Monocyte (primary cell): ENCODE data around the genes PSPN, SH2D3A, TEX45 and PCP2.

DNA sequence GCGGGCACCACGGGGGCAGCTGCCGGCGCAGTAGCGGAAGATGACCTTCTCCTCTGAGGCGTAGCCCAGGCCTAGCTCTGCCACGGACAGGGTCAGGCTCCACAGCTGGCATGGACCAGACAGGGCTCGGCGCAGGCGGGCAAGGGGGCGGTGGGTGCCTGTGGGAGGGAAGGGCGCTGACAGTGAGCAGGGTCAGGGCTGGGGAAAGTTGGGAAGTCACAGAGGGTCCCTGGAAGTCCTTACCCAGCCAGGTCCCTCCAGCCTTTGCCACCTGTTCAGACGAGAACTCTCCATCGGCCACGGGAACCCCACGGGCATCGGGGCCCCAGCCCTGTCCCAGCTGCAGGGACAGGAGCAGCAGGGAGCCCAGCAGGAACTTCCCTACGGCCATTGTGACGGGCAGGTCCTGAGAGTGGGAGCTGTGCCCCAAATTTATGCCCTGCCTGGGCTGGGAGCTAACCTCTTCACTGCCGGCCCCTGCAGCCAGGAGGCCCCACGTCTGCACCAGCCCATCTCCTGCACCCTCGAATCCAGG lies at the start of gene PSPN:
Gene PSPN (minus strand): TSS at position 475 of the 535 bp plus-strand sequence.
- PRO-cap, 2 experiments = no peak in any of the 2 experiments

DNA sequence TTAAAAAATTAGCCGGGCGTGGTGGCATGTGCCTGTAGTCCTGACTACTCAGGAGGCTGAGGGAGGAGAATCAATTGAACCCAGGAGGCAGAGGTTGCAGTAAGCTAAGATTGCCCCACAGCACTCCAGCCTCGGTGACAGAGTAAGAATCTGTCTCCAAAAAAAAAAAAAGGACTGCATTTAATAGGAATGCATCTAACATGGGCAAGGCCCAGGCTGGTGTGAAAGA lies 8.5 kb upstream of the PSPN start:
- PRO-cap, 2 experiments = peak in 2 of 2 experiments; most common minus-strand start position 172 of the sequence (in 2)

DNA sequence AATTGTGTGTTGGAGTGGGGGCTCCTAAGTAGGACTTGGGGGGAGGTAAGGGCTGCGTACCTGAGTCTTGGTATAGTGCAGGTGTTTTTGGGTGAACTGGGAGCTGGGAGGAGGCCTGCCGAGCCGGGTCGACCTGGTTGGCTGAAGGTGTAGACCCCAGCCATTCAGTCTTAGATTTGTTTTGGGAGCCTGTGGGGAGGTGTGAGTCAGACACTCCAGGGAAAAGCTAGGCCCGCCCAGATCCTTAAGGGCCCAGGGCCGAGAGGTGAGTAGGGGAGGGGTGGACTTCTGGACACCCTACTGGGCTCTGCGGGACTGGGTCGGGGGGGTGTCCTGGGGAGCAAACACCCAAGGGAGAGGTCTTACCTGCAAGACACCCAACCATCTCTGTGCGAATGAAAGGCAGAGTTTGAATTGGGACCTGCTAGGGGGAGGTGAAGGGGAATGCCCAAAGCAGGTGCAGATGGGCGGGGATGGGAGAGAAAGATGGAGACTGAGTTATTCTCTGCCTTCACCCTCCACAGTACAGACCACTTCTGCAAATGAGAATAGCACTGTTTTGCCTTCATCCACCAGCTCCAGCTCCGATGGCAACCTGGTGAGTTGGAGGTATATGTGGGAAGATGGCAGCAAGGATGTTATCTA lies 1.1 kb downstream of the CRB3 start:
- PRO-cap, 2 experiments = no peak in any of the 2 experiments

DNA sequence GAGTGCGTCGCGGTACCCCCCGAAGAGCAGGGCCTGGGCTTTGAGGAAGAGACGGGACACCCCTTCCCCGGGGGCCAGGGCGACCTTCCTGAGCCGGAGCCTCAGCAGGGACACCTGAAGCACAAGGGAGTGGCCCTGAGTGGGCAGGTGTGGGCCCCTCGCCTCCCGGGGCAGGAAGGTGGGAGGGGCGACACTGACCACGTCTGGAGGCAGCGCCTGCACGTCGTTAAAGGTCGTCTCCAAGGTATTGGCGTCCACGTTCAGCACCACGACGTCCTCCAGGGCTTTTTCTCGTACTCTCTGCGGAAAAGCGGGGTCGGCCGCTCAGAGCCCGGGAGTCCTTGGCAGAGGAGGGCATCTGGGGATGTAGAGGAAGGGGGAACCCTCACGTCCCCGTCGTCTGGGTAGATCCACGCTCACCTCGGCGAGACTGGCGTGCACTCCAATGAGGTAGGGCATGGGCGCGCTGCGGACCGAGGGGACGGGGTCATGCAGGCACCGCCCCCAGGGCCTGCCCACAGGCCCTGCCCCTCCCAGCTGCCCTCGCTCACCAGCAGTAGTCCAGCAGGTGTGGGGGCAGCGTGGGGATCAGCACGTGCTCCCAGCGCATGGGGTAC lies 6.2 kb downstream of the DENND1C start:
- PRO-cap, 2 experiments = no peak in any of the 2 experiments

DNA sequence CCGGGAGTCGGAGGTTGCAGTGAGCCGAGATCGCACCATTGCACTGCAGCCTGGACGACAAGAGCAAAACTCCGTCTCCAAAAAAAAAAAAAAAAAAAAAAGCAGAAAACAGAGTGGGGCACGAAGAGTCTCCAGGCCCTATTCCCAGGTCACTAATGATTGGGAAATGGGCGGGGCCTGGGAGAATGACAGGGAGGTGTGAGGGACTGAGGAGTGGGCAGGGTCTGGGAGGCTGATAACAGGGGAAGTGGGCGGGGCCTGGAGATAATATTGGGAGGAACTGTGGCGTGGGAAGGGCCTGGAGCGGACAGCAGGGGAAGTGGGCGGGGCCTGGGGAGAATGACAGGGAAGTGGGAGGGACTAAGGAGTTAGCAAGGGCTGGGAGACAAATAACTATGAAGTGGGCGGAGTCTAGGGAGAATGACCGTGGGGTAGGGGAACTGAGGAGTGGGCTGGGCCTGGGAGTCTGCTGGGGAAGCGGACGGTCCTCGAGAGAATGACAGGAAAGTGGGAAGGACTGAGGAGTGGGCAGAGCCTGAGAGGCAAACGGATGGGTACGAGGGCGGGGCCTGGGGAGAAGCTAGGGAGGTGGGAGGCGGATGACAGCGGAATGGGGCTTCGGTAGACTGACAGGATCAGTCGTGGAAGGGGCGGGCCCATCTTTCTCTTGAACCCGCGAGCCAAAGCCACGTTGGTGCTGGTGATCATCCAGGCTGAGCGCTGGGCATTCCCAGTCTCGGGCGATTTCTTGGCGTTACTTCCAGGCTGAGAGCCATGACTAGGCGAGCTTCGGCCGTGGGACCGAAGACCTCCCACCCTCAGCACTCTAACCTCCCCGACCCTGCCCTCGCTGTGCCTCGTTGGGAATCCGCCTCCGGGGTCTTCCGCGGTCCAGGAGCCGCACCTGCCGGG lies 14.0 kb upstream of the TUBB4A start:
- PRO-cap, 2 experiments = no peak in any of the 2 experiments

GRCh38 chr19:6730088-6731119 lies 7.0 kb downstream of the GPR108 start:
- PRO-cap, 2 experiments = no peak in any of the 2 experiments

DNA sequence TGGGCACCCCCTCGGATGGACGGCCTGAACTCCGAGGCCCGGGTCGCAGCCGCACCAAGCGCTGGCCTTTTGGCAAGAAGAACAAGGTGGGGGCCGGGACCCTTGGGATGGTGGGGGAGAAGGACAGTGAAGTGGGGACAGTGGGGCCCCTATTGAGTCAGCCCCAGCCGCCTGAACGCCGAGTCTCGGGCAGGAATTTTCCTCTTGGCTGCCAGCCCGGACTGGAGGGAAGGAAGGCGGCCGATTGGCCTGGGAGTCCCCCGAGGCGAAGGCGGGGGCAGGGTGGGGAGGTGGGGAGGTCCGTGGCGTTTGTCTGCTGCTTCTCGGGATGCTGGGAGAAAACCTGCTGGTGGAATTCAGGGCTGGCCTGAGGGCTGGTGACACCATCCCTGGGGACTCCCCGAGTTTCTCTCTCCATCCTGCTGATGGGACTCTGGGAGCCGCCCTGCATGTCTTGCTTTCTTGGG lies 5.5 kb downstream of the TRIP10 start:
- PRO-cap, 2 experiments = no peak in any of the 2 experiments

DNA sequence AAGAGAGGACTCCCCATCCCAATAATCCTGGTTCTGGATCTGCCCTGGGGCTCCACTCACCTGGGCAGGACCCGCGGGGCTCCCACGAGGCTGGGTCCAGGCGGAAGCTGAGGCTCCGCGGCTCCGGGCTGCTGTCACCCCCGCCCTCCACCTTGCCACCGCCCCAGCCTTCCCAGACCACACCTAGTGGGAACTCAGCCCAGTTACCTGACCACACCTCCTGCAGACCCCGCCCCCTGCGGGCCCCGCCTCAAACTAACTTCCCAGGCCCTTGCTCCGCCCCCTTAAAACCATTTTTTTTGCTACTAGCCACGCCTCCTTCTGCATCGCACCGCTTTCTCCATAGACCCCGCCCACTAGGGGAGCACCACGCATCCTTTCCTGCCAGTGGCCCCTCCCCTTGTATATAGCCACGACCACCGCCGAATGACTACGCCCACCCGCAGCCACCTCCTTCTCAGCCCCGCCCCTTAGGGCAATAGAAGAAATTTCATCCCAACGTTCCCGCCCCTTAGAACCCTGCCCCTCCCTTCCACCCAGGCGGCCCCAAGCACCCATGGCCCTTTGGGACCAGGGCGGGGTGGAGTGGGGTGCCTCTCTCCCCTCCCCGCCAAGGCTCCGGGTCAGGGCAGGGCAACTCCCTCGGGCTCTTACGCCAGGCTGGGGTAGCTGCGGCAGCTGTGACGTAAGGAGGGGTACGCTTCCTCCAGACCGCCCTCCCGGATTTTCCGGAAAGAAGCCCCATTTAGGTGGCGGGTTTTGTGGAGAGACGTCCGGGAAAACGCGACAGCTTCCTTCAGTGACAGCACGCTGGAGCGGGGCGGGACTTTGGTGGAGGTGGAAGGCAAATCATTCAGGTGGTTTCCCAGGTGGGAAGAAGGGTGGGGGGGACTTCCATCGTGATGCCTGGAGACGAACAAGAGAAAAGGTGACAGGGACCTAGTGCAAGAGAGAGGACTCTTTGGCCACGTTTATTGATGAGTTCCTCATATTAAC lies at the start of gene SH2D3A:
Gene SH2D3A (minus strand): TSS at position 109 of the 996 bp plus-strand sequence.
- PRO-cap, 2 experiments = peak in 2 of 2 experiments; most common plus-strand start position 748 of the sequence (in 2); most common minus-strand start position 544 of the sequence (in 1)

GRCh38 chr19:6996542-6996846 lies 24.7 kb downstream of the MBD3L2B start:
- PRO-cap, 2 experiments = no peak in any of the 2 experiments

GRCh38 chr19:7122721-7123205 lies 53.3 kb downstream of the ZNF557 start:
- PRO-cap, 2 experiments = no peak in any of the 2 experiments

GRCh38 chr19:7214071-7214818 lies 80.0 kb downstream of the INSR start:
- PRO-cap, 2 experiments = no peak in any of the 2 experiments

DNA sequence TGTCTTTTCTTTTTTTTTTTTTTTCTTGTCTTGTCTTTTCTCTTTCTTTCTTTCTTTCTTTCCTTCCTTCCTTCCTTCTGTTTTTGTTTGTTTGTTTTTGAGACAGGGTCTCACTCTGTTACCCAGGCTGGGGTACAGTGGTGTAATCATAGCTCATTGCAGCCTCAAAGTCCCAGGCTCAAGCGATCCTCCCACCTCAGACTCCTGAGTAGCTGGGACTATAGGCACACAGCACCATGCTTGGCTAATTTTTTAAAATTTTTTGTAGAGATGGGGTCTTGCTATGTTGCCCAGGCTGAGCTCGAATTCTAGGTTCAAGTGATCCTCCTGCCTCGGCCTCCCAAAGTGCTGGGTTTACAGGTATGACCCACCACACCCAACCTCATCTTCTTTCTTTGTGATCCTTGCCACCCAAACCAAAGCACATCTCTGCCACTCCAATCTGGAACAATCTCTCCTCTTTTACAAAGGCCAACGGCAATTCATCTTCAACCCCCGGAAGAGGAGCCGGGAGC lies 38.7 kb downstream of the INSR start:
- PRO-cap, 2 experiments = no peak in any of the 2 experiments

GRCh38 chr19:7497352-7497719 lies at the start of gene TEX45:
TSS of gene TEX45 (plus strand) at chr19:7497548.
- PRO-cap, 2 experiments = no peak in any of the 2 experiments

DNA sequence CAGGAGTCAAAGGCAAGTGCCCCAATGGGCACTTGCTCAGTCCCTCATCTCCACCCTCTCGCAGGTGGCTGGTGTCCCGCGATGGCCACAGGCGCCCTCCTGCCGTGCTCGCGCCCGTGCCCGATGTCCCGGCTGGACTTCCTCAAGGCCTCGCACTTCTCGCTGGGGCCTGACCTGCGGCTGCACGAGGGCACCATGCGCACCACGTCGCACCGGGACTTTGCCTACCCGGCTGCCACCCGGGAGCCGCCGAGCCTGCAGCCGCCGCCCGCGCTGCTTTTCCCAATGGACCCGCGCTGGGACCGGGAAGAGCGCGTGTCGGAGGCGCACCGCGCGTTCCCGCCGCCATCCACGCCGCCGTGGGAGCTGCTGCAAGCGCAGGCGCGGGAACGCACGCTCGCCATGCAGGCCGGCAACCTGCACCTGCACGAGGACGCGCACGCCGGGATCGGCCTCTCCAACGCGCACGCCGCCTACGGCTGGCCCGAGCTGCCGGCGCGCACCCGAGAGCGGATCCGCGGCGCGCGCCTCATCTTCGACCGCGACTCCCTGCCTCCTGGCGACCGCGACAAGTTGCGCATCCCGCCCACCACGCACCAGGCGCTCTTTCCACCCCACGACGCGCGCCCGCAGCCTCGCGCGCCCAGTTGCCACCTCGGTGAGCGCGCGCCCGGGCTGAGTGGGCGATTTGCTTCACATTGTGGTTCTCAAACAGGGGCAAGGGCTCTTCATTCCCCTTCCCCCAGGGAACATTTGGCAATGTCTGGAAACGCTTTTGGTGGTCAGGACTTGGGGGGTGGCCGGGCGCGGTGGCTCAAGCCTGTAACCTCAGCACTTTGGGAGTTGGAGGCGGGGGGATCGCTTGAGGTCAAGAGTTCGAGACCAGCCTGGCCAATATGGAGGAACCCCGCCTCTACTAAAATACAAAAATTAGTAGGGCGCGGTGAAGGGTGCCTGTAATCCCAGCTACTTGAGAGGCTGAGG lies 3.7 kb downstream of the TEX45 start:
- PRO-cap, 2 experiments = peak in 1 of 2 experiments; most common plus-strand start position 837 of the sequence (in 1)

DNA sequence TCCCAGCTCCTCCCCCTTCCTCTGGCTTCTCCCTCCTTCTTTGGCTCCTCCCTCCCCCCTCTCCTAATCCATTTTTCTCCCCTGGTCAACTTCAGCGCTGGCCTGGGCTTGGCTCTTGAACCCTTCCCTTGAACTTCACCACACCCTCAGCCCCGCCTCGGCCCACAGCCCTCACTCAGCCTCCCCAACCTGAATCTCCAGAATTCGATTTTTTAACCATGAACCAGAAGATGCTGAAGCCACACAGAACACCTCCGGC lies 9.1 kb upstream of the ZNF358 start:
- PRO-cap, 2 experiments = no peak in any of the 2 experiments

DNA sequence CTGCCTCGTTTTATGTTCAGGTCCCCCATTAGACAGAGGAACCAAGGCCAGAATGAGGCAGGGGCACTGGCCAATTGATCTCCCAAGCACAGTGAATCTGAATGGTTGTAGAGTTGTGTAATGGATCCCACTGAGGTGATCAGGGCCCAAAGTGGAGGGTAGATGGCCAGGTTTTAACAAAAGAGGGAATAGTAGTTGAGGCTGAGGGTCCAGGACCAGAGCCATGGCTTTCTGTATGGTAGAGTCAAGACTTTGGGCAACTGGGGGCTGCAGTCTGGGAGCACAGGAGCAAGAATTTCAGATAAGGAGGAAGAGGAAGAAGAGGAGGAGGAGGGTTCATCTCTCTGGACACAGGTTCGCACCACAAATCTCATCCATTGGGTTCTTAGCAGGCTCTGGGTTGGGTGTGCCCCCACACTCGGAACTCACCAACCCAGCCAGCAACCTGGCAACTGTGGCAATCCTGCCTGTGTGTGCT lies 18.0 kb downstream of the PNPLA6 start:
- PRO-cap, 2 experiments = no peak in any of the 2 experiments

DNA sequence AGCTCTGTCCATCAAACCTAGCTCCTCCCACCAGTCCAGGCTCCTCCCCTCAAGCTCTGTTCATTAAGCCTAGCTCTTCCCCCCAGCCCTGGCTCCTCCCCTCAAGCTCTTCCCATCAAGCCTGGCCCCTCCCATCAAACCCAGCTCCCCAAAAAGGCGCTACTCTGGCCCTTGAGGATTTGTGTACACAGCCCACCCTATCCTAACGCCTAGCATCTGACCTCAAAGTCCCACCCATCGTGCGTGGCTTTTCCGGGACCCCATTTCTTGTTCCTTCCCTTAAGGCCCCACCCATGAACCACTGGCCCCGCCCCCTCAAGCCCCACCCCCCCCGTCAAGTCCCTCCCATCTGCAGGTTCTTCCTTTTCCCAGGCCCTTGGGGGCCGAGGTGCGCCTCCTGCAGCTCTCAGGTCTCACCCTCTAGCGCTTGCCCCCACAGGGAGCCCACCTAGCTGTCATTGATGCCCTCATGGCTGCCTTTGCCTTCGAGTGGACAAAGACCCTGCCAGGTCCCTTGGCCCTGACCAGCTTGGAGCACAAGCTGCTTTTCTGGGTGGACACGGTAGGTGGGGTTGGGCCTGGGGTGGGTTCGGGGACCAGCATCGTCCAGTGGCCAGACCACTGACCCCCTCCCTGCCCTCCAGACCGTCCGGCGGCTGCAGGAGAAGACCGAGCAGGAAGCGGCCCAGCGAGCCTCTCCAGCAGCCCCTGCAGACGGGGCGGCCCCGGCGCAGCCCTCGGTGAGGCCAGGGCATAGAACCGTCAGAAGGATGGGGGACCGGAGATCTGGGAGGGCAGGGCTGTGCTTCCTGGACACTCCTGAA lies 10.4 kb downstream of the CAMSAP3 start:
- PRO-cap, 2 experiments = no peak in any of the 2 experiments

DNA sequence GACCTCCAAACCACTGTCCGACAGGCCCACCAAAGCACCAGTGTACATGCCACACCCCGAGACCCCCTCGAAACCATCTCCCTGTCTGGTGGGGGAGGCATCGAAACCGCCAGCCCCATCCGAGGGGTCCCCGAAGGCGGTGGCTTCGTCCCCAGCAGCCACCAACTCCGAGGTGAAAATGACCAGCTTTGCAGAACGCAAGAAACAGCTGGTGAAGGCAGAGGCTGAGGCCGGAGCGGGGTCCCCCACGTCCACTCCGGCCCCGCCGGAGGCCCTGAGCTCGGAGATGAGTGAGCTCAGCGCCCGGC lies 16.3 kb downstream of the CAMSAP3 start:
- PRO-cap, 2 experiments = no peak in any of the 2 experiments

GRCh38 chr19:7619732-7620684 lies 9.3 kb downstream of the XAB2 start:
- PRO-cap, 2 experiments = peak in 2 of 2 experiments; most common minus-strand start chr19:7620130 (in 2)

- PRO-cap, 2 experiments = peak in 1 of 2 experiments; most common plus-strand start chr19:7633644 (in 1)
These were observed at the start of gene PCP2 for GRCh38 chr19:7633373-7634122. TSS of gene PCP2 (minus strand) at chr19:7633719.